ENCODE data around the genes SLC4A5, LBX2, TLX2, REG1B and REG1A.

DNA sequence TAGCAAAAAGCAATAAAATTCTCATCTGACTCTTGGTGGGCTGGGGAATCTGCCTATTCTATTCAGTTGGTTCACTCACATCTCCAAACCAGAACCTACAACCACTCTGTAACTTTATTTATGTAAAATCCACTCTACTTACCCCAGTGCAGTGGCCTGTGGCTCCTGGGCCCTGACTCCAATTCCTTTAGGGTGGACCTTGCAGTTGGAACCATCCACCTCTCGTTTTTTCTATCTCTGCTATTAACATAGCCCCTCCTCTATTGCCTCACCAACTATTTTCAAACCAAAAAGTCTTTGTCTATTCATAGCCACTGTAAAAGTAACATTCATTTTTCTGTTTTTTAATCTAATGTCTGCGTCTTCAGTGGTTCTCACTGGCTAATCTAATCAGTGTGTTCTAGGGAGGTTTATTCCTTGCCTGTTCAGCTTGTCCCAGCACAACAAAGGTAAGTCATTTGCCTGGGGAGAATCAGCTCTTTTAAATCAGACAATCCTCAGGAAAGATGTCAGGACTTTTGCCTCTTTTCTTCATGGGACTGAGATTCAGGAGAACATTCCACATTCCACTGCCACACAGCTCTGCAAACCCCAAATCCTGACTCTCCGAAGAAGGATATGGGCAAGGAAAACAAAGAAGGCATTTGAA, at the start of gene SLC4A5:
TSS of gene SLC4A5 (minus strand) at position 203 of the 649 bp plus-strand sequence.
- RRBS, result no CpG with 5 or more reads among the region's 3 CpGs

GRCh38 chr2:74371359-74372249, 8.5 kb downstream of the DCTN1 start:
- RRBS, result no CpG with 5 or more reads among the region's 12 CpGs

DNA sequence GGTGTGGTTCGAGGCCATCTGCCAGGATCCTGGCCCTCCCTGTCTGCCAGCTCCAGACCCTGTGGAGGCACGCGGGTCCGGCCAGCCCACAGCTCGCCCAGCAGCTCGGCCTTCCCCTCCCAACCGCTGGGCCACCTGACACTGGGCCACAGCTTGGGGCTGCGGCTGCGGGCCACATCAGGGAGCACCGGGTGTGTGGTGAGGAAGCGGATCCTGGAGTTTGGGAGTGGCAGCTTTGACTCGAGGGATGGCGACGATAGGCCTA, 7.0 kb downstream of the C2orf81 start:
- RRBS, result 30% methylated on average over 4 of the region's 14 CpGs

- RRBS, result no CpG with 5 or more reads among the region's 11 CpGs
Measured at GRCh38 chr2:74459656-74460197, 1.5 kb downstream of the WBP1 start.

DNA sequence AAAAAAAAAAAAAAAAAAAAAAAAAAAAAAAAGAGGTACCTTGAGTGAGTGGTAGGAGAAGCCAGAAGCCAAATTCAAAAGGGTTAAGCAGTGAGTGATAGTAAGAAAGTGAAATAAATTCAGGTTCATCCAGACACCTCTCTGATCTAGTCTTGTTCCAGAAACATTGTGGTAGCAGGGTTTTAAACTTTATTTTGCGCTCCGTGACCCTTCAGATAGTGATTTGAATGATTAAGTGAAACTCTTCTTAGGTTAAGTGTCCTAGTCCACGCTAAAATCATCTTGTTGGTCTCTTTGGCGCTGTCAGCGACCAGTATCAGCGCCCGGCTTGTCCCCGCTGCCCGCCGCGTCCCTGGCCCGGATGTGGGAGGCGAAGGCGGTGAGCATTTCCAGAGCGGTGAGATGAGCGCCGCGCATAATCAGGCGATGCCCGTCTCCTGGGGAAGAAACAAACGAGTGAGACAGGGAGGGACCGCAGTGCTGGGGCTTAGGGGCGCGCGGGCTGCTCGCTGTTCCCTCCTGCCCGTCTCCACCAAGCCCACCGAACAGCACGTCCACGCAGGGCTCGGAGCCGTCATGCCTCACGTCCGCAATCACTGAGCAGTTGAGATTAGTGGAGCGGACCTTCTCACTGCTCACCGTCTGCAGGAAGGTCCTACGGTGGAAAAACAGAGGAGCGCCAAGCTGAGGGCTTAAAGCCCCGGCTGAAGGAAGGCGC, 505 bp downstream of the MRPL53 start:
- RRBS, result no CpG with 5 or more reads among the region's 40 CpGs

DNA sequence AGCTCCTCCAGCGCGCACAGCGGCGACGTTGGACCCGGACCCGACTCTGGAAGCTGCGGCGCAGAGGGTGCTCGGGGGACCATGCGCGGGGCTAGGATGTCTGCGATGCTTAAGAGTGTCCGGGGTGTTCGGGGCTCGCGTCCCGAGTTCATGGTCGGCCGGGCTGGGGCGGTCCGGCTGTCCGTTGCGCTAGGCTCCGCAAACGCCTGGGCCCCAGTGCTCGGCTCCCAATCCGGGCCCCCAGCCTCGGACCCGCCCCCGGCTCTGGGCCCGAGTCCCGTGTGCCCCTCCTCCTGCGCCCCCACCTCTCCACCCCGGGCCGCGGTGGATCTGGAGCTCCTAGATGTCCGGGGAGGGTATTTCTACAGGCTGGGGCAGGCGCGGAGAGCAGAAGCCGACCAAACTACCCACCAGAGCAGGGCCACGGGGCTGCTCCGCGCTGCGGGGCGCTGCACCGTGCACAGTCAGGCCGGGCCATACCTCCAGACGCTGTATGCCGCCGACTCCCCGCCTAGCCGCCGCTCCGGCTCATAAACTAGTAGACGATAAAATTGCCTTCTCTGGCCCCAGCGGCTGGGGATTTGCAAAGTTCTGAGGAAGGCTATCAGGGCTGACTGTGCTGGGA, at the start of gene LBX2:
TSS of gene LBX2 (minus strand) at position 218 of the 625 bp plus-strand sequence.
- RRBS, result 3% methylated on average over 36 of the region's 57 CpGs

DNA sequence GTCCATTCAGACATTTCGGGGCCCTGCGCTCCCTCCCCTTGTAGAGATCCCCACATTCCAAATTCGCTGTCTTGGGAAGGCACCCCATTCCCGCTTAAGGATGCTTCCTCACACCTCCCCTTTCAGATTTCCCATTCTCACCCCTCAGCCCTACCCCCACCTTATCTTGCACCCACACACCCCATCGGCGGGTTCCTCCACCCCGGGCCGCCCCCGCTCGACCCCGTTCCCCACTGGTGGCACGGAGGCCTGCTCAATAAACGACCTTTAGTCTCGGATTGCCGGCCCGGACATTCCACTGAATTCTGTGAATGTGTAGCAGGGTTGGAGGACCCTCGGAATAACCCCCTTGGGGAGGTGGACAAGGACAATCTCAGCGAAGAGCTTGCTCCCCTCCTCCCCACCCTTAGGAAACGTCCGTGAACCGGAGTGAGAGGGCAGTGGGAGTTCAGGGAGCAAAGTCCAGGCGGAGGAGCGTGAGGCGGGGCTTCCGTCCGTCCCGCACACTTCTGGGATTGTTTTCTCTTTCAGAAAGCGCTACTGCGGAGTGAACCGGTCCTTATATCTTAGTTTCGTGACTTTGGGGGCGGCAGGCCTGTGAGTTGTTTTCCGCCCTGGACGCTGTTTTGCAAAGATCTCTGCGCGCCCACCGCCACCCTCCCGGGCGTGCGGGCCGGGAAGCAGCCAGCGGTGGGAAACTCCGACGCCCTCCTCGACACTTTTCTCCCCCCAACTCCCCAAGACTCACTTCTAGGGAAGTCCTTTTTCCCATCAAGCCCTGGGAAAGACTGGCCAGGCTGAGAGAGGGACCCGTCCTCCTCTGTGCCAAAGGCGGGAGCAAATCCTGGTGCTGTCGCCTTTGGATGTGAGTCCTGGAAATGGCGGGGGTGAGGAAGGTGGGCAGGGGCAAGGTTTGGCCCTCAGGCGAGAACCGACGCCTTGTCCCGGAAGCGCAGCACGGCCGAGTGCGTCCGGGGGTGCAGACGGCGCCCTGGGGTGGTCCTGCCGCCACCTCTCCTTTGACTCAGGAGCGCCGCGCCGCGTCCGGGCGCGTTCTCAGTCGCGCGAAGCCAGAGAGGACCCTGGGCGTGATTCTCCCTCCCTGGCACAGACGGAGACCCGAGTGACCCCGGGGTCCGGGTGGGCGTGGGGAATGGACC, 3.1 kb upstream of the LBX2 start:
- RRBS, result 6% methylated on average over 33 of the region's 78 CpGs

GRCh38 chr2:74513847-74514761, at the start of gene TLX2:
TSS of gene TLX2 (plus strand) at chr2:74514450.
- RRBS, result 3% methylated on average over 23 of the region's 72 CpGs

GRCh38 chr2:74552255-74553555, 1.0 kb downstream of the LOXL3 start:
- RRBS, result no CpG with 5 or more reads among the region's 33 CpGs

- RRBS, result 18% methylated on average over 7 of the region's 14 CpGs
Measured at GRCh38 chr2:74553556-74553867, 230 bp downstream of the LOXL3 start.

DNA sequence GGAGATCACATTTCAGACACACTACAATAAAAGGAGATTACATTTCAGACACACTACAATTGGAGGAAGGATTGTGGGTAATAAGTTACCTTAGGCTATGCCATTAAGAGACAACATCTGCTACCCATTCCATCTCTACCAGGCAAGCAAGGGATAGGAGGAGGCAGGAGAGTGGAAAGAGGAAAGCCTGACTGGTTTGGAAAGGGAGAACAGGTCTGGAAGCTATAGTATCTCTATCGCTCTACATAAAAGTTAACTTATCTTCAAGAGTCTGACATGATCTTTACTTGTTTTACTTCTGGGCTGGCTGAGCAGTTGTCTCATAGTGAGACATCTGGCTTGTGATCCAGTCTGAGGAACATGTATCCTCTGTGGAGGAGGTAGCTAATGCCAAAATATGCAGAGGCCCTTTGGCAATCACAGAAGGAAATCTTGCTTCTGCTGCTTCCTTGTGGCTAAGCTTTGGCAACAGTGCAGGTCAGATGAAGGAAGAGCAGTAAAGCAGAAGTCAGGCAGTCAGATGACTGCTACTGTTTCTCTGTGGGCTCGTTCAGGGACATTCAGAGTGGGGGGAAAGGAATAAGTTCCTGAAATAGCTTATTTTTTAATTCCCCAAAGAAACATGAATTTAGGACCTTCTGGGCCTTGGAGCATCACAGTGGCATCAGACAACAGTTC, 22.2 kb downstream of the DOK1 start:
- RRBS, result no CpG with 5 or more reads among the region's 2 CpGs

GRCh38 chr2:74833440-74833996, 409 bp upstream of the HK2 start:
- RRBS, result no CpG with 5 or more reads among the region's 38 CpGs

DNA sequence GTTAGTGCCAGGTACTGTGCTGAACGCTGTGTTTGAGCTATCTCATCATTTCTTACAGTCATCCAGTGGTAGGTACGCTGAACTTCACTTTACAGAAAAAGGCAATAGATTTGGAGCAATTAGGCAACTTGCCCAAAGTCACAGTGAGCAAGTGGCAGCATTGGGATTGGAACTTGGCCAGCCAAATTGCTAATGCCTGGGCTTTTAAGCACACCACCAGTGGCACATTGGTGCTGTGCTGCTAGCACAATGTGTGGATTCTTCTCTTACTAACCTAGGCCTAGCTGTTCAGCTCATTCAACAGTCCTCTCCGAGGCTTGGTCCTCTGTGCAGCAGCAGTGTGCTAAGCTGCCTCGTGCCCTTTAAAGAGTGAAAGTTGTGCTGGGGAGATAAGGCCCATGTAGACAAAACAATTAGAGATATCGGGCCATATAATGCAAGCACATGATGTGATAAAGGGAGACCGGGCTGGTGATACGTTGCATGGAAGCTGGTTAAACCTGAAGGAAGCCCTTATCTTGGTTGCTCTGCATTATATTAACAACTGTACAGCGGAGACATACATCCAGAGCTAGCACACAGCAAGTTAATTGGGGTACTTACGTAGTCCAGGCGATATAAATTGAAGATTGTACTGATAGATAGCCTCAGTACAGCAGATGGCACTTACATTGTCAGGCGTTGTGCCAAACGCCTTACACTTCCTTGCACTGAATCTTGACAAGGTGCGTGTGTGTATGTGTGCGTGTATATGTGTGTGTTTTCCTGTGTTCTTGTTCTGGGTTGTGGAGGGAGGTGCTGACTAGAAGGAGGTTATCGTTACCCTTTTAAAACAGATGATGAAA, 28.4 kb downstream of the HK2 start:
- RRBS, result no CpG with 5 or more reads among the region's 15 CpGs

- RRBS, result no CpG with 5 or more reads among the region's 5 CpGs
Measured at GRCh38 chr2:74863564-74864148, 29.7 kb downstream of the HK2 start.

- RRBS, result no CpG with 5 or more reads among the region's 28 CpGs
Measured at GRCh38 chr2:76444783-76445555, 734.3 kb upstream of the GCFC2 start.

DNA sequence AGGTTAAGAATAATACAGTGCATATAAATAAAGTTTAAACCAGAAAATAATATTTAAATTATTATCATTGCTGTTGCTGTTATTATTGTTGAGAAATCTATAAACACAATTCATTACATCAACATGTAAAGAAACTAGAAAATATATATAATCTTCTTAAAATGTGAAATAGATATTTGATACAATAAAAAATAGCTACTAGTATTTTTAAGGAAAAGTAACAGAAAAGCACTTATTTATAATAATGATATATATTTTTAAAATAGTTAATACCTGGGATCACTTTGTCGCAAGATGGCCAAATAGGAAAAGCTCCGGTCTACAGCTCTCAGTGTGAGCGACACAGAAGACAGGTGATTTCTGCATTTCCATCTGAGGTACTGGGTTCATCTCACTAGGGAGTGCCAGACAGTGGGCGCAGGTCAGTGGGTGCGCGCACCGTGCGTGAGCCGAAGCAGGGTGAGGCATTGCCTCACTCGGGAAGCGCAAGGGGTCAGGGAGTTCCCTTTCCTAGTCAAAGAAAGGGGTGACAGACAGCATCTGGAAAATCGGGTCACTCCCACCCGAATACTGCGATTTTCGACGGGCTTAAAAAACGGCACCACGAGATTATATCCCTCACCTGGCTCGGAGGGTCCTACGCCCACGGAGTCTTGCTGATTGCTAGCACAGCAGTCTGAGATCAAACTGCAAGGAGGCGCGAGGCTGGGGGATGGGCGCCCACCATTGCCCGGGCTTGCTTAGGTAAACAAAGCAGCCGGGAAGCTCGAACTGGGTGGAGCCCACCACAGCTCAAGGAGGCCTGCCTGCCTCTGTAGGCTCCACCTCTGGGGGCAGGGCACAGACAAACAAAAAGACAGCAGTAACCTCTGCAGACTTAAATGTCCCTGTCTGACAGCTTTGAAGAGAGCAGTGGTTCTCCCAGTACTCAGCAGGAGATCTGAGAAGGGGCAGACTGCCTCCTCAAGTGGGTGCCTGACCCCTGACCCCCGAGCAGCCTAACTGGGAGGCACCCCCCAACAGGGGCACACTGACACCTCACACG, 70.7 kb upstream of the LRRTM4 start:
- RRBS, result no CpG with 5 or more reads among the region's 29 CpGs

- RRBS, result no CpG with 5 or more reads among the region's 13 CpGs
Measured at GRCh38 chr2:78779484-78780108, 245.9 kb upstream of the REG3G start.

DNA sequence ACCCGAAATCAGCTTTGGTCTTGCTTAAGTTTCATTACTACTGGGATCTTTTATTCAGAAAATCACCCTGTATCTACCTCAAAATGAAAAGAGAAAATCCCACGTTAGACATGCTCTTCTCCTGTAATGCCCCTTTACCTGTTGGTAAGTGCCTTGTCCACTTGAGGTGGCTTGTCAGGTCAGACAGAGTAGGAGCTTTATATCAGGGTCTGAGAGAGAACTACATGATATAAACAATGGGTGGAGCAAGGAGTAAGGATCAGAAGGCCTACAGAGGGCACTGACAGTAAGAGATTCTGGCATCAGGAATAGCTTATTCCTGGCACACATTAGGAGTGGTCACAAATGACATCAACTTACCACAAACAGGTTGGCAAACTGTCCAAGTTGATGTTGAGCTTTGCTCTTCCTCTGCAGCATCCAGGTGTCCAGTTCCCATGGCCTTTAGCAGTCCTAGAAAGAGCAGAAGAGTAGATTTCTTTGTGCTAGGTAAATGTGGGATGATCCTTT, at the start of gene REG1B:
TSS of gene REG1B (minus strand) at position 173 of the 510 bp plus-strand sequence.
- RRBS, result no CpG with 5 or more reads among the region's 2 CpGs

DNA sequence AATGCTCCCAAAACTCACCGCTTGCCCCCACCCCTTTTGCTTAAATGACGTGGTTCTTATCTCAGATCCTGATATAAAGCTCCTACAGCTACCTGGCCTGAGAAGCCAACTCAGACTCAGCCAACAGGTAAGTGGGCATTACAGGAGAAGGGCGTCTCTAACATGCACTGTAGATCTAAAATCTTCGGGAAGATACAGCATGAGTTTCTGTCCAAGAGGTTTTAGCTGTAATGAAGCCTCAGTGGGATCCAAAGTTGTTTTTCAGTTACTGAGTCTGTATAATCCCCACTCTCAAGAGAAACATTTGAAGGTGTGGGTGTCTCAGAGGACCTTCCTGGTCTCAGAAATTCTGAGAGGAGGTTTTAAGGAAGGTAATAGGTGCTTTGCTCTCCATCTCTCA, at the start of gene REG1A:
TSS of gene REG1A (plus strand) at position 101 of the 400 bp plus-strand sequence.
- RRBS, result no CpG with 5 or more reads among the region's 4 CpGs

All from non-pigmented ciliary epithelial cell (primary cell).